NT2/D1 (cell line): Measurements from ENCODE around the genes CDR2L and MIF4GD.

GRCh38 chr17:74788344-74789048 lies 12.2 kb downstream of the TMEM104 start:
- RRBS, 2 experiments: no CpG with 5 or more reads among the region's 22 CpGs

DNA sequence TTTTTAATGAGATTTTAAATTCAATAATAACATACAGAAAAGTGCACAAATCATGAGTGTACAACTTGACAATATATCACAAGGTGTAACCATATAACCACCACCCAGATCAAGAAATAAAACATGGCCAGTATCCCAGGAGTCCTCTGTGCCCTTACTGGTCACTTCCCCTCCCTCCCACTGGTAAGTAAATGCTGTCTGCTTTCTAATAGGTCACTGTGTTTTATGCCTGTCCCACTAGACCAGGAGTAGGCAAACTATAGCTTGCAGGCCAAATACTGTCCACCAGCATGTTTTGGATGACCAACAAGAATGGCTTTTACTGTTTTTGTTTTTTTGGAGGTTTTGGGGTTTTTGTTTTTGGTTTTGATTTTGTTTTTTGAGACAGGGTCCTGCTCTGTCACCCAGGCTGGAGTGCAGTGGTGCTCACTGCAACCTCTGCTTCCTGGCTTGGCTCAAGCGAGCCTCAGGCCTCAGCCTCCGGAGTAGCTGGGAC lies 1.3 kb upstream of the FDXR start:
- RRBS, 2 experiments: no CpG with 5 or more reads among the region's 2 CpGs

- RRBS, 2 experiments: 72 to 75% methylated on average over 6 of the region's 20 CpGs
These were observed 17.4 kb downstream of the OTOP3 start for GRCh38 chr17:74952896-74953778.

DNA sequence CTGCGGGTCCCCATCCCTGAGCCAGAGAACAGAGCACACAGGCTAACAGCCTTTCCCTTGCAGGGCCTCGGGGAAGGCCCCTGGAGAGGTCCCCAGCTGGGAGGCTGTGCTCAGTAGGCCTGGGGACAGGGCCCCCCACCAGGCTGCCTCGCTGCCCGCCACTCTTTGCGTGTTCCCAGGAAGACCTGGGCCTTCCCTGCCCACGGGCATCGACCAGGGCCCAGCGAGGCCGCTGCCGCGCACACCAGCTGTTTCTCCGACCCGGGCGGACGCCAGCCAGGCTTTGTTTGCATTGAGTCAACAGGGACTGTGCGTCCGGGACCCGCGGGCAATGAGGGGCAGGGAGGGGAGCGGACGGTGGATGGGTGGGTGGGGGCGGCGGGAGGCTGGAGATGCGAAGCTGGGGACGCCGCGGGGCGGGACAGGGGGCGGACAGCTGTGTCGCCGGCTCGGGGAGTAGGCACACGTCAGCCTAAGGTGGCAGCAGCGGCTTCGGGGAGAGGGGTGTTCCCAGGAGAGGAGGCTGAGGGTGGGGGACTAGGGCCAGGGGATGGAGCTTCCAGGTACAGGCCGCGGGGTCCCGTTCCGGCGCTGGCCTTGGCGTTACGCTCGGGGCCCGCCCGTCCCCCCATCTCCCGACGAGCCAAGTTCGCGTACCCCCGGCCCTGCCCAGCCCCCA lies 550 bp downstream of the HID1 start:
- RRBS, 2 experiments: 2 to 4% methylated on average over 16 of the region's 50 CpGs

- RRBS, 2 experiments: under 1 to 2% methylated on average over 9 of the region's 41 CpGs
These were observed at the start of gene CDR2L for GRCh38 chr17:74987189-74987745. CDR2L (plus strand) TSS chr17:74987632.

- RRBS, 2 experiments: no CpG with 5 or more reads among the region's 25 CpGs
These were observed 8.3 kb upstream of the MRPL58 start for GRCh38 chr17:75003937-75004852.

DNA sequence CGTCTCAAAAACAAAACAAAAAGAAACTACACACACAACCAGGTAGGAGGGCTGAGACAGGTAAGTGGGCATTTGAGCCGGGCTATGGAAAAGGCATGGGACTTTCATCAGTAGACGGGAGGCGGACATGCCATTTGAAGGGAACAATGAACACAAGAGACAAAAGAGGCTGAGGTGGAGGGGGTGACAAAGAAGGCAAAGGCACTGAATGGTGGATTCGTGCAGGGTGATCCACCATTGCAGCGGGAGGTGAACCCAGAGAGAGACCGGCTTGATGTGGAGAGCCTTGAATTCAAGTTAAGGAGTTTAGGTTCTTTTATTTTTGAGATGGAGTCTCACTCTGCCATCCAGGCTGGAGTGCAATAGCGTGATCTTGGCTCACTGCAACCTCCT lies 9.4 kb downstream of the MRPL58 start:
- RRBS, 2 experiments: no CpG with 5 or more reads among the region's 8 CpGs

- RRBS, 2 experiments: no CpG with 5 or more reads among the region's 17 CpGs
These were observed 17.1 kb downstream of the KCTD2 start for GRCh38 chr17:75063925-75064772.

DNA sequence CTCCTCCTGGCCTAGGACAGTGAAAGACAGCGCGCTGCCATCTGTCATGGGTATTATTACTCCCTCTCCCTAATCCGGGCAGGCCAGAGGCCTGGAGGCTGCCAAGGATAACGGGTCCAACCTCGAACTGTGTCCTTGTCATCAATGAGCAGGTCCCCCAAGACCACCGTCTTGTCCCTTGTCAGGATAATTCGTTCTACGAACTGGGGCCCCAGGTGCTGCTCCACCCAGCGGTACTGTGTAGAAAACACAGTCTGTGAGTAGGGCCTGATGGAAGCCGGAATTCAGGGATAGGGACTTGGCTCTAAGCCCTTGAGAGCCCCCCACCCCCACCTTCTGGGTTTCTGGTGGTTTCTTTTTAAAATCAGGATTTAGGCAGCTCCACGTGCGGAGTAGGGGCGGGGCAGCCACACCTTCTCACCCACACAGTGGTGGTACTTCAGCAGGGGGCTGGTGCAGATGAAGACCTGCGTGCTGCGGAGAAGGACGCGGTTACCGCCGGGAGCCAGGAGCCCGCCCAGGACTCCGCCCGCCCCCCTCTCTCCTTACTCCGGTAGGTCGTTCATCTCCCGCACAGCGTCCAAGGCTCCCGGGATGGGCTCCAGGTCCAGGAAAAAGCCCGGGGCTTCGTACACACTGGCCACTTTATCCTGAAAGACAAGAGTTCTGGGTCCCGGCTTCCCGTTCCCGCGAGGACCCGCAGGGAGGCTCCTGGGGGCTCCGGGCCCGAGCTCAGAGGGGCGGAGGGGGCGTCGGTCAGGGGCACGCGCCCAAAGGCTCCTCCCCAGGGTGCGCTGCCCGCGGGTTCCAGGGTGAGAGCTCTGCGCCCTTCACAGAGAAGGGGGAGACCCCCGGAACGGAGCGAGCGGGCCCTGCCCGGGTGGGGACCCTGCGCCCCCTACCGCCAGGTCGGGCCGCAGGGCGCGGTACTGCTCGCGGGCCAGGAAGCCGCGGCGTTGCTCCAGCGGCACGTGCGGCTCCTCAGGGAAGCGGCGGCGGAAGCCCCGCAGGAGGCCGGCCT lies 600 bp downstream of the NT5C start:
- RRBS, 2 experiments: under 1 to 2% methylated on average over 12 to 15 of the region's 69 CpGs

GRCh38 chr17:75252358-75253327 lies 8.8 kb downstream of the GGA3 start:
- RRBS, 2 experiments: no CpG with 5 or more reads among the region's 15 CpGs

GRCh38 chr17:75267710-75268569 lies 3.1 kb downstream of the MIF4GD start:
- RRBS, 2 experiments: 100% methylated on average over 1 of the region's 19 CpGs; no CpG with 5 or more reads in 1 of the 2 experiments

DNA sequence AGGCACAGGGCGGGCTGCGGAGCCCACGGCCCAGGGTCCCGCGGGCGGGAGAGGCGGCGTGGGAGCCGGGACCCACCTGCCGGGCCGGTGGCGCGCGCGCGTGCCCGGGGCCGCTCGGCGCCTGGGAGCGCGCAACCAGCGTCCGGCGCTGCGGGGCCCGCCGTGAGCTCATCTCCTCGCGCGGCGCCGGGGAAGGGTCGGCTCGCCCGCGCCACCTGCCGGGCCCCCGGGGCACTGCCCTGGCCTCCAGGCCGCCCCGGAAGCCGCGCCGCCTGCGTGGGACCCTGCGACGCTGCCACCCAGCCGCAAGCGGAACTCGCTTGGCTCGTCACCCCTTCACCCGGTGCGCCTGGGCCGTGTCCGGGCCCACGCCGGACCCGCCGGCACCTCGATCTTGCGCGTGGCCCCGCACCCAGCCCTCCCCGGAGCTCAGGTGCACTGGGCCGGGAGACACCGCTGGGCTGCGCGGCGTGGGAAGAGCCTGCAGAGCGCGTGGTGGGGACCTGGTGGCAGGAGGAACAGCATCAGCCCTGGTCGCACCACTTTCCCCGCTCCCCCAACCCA lies at the start of gene MIF4GD:
TSS of gene MIF4GD (minus strand) at position 164 of the 564 bp plus-strand sequence.
- RRBS, 2 experiments: under 1 to 1% methylated on average over 43 of the region's 73 CpGs

- RRBS, 2 experiments: no CpG with 5 or more reads among the region's 11 CpGs
These were observed 30.6 kb downstream of the GRB2 start for GRCh38 chr17:75374561-75375512.

DNA sequence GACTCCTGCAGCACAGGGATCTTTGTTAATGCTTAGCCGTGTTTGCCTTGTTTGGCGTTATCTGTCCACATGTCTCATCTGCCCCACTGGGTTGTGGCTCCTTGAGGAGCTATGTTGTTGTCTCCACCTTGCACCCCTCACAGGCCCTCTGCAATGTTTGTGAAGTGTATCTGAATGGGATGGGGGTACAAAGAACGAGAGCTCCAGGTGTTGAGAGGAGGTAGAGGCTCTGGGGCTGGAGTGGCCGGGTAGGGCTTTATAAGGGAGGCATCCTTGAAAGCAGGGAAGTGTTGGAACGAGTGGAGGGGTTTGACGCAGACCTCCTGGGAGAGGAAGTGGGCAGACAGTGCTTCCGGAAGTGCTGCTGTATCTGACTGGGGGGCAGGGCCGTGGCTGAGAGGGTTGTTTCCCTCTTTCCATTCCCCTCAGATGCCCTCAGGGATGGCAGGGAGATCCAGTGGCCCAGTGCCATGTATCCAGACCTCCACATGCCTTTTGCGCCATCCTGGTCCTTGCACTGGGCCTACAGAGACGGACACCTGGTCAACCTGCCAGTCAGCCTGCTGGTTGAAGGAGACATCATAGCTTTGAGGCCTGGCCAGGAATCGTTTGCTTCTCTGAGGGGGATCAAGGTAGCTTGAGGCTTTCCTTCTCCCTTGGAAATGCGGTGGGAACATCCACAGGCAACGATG lies 27.7 kb downstream of the CASKIN2 start:
- RRBS, 2 experiments: 77% methylated on average over 1 of the region's 13 CpGs; no CpG with 5 or more reads in 1 of the 2 experiments

DNA sequence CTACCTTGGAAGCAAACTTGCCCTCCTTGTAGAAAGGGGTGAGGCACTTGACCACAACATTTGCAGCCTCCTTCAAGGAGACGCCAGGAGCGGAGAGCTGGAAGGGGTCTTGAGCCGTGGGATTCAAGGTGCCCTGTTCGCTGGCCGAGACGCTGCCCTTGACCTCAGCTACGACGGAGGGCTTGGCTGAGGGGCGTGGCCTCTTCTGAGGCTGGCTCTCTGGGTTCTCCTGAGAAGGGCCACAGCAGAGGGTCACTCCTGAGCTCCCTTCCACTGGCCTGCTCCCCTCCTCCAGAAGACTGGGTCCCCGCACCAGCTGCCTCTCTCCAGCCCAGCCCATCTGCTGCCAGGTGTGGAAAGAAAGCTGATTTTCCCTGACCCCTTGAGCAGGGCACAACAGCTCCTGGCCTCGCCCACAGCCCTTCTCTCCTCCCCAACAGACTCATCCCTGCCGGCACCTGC lies 5.0 kb upstream of the SMIM5 start:
- RRBS, 2 experiments: no CpG with 5 or more reads among the region's 12 CpGs

GRCh38 chr17:75693037-75693364 lies 25.9 kb downstream of the SAP30BP start:
- RRBS, 2 experiments: no CpG with 5 or more reads among the region's 11 CpGs

- RRBS, 2 experiments: no CpG with 5 or more reads among the region's 10 CpGs
These were observed 16.8 kb downstream of the ITGB4 start for GRCh38 chr17:75737929-75738625.

DNA sequence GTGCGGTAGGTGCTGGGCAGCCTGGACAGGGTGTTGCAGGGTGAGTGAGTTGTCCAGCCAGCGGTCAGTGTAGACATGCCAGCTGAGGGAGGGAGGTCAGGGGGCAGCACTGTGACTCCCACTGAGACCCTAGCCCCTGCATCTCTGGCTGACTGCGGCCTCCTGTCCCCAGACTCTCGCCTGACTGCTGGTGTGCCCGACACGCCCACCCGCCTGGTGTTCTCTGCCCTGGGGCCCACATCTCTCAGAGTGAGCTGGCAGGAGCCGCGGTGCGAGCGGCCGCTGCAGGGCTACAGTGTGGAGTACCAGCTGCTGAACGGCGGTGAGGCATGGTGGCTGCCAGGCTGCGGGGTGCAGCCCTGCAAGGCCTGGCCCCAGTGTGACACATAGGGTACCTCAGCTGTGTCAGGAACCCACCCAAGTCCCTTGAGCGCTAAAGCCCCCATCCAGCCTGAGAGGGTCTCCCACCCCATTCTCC lies 9.4 kb downstream of the GALK1 start:
- RRBS, 2 experiments: no CpG with 5 or more reads among the region's 16 CpGs

DNA sequence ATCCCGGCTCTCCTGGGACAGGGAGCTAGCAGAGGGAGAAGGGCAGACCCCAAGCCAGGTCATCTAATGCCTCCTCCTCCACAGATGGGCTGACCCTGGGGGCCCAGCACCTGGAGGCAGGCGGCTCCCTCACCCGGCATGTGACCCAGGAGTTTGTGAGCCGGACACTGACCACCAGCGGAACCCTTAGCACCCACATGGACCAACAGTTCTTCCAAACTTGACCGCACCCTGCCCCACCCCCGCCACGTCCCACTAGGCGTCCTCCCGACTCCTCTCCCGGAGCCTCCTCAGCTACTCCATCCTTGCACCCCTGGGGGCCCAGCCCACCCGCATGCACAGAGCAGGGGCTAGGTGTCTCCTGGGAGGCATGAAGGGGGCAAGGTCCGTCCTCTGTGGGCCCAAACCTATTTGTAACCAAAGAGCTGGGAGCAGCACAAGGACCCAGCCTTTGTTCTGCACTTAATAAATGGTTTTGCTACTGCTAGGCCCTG lies 7.6 kb downstream of the GALK1 start:
- RRBS, 2 experiments: 75% methylated on average over 5 of the region's 13 CpGs; no CpG with 5 or more reads in 1 of the 2 experiments

- RRBS, 2 experiments: 95 to 99% methylated on average over 2 of the region's 21 CpGs
These were observed 22.1 kb downstream of the UNC13D start for GRCh38 chr17:75821839-75822864.